ENCODE measurements around the genes ETNK1 and LMNTD1.

DNA sequence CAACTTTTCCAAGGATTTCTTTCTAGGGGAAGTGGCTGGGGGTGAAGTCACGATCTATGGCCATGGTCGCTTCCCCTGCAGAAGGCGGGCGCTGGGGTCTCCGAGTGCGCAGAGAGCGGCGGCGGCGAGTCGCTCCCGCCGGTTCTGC lies 215 bp downstream of the ST8SIA1 start:
- PRO-cap, 2 experiments, result no peak in any of the 2 experiments

DNA sequence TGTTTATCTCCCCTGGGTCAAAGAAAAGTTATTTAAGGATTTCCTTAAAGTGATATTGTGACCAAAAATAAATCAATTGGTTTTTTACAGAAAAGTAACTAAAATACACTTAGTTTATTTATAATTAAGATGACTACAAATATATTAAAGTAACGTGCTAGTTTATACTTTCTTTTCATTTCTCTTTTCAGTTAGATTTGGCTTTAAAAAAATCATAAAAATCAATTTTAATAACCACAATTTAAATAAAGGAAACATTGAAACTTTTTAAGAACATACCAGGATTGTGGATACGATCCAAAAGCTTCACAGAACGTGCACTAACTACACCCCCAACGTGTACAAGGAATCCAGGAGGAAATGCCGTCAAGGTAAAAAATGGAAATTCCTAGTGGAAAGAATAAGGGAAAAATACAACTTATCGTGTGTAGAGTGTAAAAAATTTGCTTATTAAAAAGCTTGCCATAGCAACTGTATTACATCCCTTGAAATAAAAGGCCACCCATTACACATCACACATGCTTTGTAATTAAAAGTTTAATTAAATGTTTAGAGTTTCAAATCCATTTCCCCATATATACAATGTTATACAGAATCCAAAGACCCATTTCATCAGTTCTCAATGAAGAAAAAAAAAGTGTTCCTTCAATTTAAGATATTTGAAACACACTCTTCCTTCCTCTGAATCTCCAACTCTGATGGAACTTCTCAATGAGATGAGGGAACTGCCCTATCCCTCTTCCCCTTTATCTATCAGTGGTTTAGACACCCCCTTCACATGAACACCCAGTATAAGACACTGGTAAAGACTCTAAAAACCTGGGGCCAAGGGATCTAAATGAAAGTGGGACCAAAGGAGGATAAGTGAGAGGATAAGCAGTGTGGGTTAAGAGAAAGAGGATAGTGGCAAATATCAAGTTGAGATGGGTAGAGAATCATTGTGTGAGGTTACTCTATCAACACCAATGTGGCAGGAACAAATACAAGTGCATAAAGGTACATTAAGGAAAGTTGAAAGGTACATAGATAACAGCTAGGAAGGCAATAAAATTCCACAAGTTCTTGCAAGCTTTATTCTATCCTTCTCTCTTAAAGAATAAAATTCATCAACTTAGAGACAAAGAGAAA lies 37.5 kb downstream of the C2CD5 start:
- PRO-cap, 2 experiments, result no peak in any of the 2 experiments

DNA sequence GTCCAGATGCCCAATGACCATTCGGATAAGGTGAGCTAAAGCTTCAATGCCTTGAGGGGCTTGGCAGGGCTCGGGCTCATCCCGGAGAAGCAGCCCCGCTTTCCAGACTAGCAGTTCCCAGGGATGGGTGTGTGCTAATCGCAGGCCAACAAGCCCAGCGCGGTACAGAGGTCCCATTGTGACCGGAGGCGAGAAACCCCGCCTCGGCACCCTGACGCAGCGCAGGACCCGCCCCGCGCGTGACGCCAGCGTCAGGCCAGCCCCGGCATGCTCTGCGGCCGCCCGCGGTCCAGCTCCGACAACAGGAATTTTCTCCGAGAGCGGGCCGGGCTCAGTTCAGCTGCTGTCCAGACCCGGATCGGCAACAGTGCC lies at the start of gene ETNK1:
TSS of gene ETNK1 (plus strand) at position 275 of the 372 bp plus-strand sequence.
- PRO-cap, 2 experiments, result peak in 2 of 2 experiments; most common plus-strand start position 301 of the sequence (in 2); most common minus-strand start position 178 of the sequence (in 2)

- PRO-cap, 2 experiments, result no peak in any of the 2 experiments
Measured at GRCh38 chr12:22637225-22638189, 12.5 kb downstream of the ETNK1 start.

- PRO-cap, 2 experiments, result no peak in any of the 2 experiments
Measured at GRCh38 chr12:22658966-22659893, 34.3 kb downstream of the ETNK1 start.

GRCh38 chr12:22678979-22679430 lies 54.0 kb downstream of the ETNK1 start:
- PRO-cap, 2 experiments, result no peak in any of the 2 experiments

GRCh38 chr12:22743746-22744185 lies 118.8 kb downstream of the ETNK1 start:
- PRO-cap, 2 experiments, result no peak in any of the 2 experiments

- PRO-cap, 2 experiments, result no peak in any of the 2 experiments
Measured at GRCh38 chr12:23786540-23787073, 162.9 kb downstream of the SOX5 start.

DNA sequence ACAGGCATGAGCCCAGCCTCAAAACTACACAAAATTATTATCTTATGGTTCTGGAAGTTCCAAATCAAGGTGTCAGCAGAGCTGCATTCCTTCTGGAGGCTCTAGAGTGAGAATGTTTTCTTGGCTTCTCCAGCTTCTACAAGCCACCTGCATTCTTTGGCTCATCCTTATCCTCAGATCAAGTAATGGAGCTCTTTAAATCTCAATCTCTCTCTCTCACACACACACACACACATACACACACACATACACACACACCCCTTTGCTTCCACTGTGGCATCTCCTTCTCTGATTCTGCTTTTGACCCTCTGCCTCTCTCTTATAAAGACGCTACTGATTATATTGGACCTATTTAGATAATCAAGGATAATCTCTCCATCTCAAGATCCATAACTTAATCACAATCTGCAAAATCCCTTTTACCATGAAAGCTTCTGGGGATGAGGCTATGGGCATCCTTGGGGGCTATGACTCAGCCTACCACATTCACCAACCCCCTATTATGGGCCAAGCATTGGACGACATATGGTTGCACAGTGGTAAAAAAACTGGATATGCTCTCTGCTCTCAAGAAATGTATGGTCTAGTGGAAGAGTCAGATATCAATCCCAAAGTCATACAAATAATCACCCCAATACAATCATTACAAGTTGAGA lies 12.3 kb downstream of the BCAT1 start:
- PRO-cap, 2 experiments, result no peak in any of the 2 experiments

DNA sequence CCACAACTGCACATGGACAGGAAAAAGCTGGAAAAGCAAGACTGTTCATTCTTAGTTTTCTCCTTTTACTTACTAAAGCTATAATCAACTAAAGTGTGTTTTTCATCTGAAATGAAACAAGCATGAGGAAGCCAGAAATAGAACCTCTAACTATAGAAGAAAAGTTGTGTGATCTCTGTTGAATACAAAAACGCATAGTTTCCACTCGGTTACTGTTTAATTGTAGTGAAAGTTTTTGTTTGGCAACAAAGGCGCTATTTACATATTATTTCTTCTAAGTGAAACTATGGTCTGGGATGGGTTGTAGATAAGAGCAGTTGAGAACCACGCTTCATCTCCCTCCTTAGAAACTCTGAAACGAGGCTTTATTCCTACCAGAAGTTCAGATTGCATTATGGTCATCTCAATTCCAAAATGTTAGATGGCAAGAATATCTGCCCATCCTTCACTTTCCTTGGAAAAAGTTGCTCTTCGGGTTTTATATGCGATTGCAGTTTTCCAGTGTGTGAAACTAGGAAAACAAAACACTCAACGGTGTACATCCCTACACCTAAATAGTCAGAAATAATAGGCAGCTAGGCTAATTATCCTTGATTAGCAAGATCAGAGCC lies 1.1 kb downstream of the BCAT1 start:
- PRO-cap, 2 experiments, result no peak in any of the 2 experiments

DNA sequence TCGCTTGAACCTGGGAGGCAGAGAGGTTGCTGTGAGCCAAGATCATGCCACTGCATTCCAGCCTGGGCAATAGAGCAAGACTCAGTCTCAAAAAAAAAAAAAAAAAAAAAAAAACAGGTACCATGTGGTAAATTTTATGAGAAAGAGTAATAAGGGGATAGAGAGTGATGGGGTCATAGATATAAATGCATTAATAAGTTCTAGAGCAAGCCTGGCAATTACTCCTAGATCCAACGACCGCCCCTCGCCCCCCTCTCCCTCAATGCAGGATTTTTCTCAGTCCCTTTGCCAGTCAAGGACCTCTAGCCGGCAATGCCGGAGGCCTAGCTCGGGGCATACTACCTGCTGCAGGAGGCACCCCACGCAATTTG lies 2.6 kb upstream of the BCAT1 start:
- PRO-cap, 2 experiments, result no peak in any of the 2 experiments

DNA sequence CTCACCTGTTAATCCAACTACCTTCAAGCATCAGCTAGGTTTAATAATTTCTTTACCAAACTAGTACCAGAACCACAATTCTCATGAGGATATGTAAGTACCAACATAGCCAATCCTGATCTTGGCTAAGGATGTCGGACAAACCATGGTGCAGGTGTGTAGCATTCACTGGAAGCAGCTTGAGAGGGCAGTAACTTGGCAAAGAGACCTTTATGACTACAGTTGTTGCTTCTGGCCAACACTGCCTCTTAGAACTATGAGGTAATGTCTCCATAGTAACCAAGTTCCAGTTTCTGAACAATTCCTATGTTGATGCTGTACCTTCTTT lies at the start of gene LMNTD1:
TSS of gene LMNTD1 (minus strand) at position 220 of the 328 bp plus-strand sequence.
- PRO-cap, 2 experiments, result no peak in any of the 2 experiments

DNA sequence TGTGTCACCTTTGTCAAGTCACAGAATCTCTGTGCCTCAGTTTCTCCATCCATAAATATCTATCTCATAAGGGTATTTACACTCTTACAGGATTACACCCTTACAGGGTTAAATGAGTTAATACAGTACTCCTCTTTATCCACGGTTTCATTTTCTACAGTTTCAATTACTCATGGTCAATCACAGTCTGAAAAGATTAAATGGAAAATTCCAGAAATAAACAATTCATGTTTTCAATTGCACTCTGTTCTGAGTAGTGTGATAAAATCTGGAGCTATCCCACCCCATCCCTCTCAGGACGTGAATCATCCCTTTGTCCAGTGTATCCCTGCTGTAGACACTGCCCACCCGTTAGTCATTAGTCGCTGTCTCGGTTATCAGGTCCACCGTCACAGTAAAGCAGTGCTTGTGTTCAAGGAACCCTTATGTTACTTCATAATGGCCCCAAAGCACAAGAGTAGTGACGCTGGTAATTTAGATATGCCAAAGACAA lies 140.9 kb upstream of the LMNTD1 start:
- PRO-cap, 2 experiments, result no peak in any of the 2 experiments

DNA sequence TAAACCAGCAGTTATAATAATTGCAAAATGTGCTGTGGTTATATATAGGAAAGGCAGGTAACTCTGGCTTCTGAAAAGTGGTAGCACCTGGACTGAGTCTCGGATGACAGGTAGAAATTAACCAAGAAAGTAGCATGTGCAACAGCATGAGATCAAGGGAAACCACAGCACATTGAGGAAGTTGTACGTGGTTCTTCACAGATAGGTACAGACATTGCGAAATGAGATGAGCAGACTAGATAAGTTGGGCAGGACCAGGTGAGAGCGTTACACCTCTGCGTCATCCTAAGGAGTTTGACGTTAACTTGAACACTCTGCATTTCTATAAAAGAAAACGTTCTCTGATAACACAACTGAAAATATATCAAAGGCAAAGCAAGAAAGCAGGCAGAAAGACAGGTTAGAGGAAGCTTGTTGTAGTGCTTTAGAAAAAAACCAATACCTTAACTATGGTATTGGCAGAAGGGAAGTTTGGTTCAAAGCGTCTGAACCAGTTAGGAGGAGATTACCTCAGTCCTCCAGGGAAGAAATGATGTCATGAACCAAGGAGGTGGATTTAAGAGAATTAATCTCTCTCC lies 98.5 kb upstream of the RASSF8 start:
- PRO-cap, 2 experiments, result no peak in any of the 2 experiments

DNA sequence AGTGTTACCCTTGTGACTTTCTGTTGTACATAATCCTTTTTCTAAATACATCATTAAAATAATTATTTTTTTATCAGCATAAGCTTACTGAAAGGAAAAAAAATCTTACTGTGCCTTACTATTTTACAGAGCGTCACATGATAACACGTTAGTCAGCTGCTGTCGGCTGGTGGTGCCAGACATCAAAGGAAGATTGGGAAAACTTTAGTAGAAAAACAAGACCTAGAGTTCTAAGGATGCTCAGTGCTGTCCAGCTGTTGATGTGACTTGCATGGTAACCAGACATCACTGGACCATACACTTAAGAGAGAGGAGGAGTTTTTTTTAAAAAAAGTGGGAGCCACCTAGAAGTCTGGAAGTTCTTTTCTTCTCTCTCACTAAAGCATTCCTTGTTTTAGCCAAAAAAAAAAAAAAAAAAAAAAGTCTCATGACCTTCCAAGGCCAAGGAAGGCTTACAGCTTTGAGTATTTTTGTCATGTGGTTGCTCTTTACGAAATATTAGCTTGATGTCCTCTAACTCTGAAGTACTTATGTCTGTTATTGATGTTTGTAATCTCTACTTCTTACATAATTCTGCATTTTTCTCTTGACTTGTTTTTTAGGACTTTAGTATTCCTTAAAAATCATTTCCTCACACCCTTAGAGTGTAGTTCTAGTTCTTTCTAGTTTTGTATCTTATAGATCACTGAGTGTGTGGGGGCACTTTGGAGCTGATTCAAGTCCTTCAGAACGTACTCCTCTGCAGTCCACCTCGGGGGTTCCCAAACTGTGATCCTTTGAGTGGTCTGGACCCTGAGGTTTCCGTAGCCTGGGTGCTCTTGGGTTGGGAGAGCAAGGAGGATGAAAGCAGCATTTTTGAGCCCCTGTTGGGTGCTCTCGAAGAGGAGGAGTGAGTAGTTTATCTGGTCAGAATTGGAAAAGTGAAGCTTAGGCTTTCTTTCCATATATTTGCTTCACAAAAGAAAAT lies 4.7 kb downstream of the RASSF8 start:
- PRO-cap, 2 experiments, result no peak in any of the 2 experiments

GRCh38 chr12:26122617-26122913 lies 2.3 kb downstream of the BHLHE41 start:
- PRO-cap, 2 experiments, result no peak in any of the 2 experiments

DNA sequence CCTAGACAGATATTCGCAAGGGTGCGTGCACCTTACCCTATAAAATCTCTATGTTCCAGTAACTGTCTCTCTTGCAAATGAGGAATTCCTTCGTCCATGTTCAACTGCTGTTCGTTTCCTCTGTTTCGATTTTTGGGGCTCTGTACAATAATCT lies 278 bp downstream of the BHLHE41 start:
- PRO-cap, 2 experiments, result no peak in any of the 2 experiments

DNA sequence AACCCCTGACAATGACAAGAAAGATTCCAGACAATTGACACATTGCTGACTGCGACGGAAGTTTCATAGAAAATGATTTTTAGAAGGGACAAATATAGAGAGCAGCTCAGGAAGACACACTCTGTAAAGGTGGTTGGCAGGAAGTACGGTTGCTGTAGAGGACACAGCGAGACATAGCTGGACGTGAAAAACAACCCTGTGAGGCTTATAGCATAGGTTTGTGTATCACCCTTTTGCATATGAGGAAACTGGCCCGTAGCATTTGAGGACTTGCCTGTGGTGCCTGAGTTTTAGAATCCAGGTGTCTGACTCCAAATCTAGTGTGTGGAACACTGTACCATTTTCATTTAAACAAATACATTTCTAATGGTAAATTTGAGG lies 31.8 kb upstream of the BHLHE41 start:
- PRO-cap, 2 experiments, result no peak in any of the 2 experiments

DNA sequence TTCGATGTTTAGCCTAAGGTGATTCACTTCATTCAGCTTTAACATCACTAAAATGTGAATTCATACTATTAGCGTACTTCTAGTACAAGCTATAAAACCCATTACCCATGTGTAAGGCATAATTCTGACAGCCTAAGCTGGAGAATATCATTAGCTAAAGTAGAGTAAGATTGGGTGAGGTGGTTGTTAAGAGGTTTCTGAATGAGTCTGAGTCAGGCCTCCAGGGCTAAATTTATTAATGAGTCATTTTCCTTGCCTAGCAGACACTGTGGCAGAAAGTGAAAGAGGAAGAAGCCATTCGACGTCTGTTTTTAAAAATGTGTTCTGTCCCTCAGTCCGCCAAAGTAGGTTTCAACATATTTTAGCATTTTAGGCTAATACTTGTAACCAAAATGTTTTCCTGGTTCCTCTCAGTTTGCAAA lies 103.6 kb downstream of the SSPN start:
- PRO-cap, 2 experiments, result no peak in any of the 2 experiments

- PRO-cap, 2 experiments, result no peak in any of the 2 experiments
Measured at GRCh38 chr12:26510999-26511537, 315.7 kb downstream of the SSPN start.

Data from cytotoxic T cell (primary cell).